Mesenteric fat pad (tissue), 1 donor: ENCODE measurements around a stretch of chr5.

- PRO-cap: no peak
These were observed 23.7 kb upstream of the ROPN1L start for GRCh38 chr5:10417825-10418501.

DNA sequence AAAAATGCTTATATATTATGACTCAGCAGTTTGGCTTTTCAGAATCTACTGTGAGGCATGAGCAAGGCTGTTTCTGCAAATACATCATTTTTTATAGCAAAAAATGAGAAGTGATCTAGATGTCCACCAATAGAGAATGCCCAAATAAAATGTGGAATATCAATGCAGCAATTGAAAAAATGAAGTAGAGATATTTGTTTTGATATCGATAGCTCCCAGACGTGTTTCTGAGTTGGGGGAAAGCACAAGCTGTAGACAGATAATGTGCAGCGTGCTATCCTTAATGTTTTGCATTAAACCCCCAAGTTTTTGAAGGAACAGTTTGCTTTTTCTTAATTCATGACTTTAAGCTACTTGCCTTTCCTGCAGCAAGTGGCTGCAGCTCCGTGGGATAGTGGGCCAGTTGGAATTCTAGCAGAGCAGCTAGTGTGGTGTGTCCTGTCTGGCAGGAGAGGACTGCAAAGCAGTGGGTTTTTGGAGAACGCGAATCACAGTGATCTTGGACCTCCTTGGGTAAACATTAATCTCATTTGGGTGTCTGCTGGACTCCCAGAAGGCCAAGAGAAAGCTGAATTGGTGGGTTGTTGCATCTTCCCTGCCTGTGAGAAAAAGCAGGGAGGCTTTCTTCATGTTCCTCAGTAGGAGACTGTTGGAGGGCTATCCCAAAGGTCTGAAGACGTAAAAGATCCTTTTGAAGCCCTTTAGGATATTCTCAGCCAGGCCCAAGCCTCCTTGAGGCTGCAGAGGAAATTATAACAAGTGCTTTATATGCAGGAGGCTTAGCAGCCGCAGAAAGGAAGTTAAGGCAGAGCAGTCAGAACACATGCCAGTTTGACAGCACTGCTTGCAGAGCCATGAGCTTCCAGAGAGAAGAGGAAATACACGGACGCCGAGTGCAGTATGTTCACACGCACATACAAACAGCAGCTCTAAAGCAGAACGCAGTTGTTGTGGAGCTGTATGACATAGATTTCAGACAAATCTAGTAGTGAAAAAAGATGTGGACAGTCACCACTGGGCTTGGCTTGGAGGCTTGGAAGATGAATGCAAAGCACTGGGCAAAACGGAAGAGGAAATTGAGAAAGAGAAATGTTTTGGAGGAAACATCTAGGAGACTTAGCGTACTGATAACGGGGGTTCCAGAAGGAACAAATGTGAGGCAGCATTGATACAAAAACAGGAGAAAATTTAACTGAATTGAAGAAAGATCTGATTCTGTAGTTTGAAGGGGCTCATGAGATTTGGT is 20.1 kb upstream of the ROPN1L start:
- PRO-cap: no peak

- PRO-cap: no peak
These were observed 43.1 kb downstream of the ROPN1L start for GRCh38 chr5:10484774-10485146.

DNA sequence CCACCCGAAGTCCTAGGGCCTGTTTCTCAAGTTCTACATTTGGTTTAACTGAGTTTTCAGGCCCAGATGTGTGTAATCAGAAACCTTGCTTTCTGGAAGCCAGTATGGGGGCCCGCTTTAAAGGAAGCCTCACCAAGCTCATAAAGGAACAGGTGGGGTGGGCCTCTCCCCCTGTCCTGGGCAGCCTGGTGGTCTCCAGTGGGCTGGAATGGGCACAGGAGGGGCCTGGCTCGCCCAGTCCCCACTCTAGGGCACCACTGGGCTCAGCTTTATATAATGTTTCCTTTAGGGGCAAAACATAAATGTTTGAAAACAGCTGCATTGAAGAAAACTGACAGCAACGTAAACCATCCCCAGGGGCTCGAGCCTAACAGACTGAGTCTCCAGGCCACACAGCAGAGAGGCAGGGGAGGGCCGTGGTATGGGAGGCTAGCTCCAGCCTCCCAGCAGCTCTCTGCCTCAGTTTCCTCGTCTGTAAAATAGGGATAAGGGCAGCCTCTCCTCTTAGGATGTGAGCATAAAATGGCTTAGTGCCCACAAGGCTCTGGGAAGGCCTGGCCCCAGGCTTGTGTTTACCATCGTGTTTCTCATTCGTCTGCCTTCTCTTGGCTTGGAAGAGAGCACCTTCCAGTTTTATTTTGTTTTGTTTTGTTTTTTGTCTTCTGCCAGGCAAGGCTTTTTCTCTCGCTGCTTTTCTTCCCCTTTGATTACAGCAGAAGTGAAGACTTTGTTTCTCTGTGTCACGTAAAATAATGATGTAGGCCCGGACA is 2.6 kb downstream of the ANKRD33B start:
- PRO-cap: no peak

GRCh38 chr5:10595231-10595765 is 31.4 kb downstream of the ANKRD33B start:
- PRO-cap: bidirectional peak, plus-strand start at chr5:10595540, minus-strand start at chr5:10595434

GRCh38 chr5:10663384-10664270 is 97.4 kb downstream of the DAP start:
- PRO-cap: no peak

DNA sequence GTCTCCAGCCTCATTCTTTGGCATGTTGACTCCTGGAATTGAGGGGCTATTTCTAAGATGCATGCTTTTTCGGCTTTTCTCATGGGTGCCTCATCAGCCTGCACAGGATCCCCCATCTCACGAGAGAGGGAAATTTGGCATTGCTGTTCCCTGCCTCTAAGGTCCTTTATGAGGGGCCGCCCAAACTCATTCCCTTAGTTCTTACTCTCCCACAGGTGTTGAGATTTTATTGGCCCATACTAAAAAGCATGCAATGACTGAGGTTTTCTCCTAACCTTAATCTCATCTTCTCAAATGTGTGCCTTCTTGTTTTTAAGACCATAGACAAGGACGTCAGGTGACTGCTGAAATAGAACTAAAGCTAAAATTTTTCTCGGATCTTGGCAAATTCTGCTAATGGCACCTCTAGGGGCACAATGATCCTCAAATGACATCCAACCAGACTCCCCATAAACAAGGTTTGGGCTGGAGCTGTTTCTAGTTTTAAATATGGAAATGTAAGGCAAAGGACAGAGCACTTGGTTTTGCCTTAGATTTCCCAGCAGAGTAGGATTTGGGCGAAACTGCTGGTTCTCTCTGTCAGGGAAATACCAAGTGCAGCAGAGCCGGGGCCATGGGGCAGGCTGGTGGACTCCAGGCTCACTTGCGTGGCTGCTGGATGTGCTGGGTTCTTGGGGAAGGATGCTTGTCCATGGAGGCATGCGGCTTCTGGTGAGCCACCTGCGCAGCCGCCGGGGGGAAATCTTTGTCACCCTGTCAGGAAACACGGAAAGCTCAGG is 80.4 kb downstream of the DAP start:
- PRO-cap: no peak

- PRO-cap: no peak
These were observed 18.1 kb downstream of the DAP start for GRCh38 chr5:10742848-10743396.

- PRO-cap: no peak
These were observed 14.4 kb downstream of the DAP start for GRCh38 chr5:10746585-10747093.

- PRO-cap: no peak
These were observed 13.0 kb downstream of the DAP start for GRCh38 chr5:10747708-10748858.

- PRO-cap: no peak
These were observed 2.1 kb downstream of the DAP start for GRCh38 chr5:10758860-10759390.

DNA sequence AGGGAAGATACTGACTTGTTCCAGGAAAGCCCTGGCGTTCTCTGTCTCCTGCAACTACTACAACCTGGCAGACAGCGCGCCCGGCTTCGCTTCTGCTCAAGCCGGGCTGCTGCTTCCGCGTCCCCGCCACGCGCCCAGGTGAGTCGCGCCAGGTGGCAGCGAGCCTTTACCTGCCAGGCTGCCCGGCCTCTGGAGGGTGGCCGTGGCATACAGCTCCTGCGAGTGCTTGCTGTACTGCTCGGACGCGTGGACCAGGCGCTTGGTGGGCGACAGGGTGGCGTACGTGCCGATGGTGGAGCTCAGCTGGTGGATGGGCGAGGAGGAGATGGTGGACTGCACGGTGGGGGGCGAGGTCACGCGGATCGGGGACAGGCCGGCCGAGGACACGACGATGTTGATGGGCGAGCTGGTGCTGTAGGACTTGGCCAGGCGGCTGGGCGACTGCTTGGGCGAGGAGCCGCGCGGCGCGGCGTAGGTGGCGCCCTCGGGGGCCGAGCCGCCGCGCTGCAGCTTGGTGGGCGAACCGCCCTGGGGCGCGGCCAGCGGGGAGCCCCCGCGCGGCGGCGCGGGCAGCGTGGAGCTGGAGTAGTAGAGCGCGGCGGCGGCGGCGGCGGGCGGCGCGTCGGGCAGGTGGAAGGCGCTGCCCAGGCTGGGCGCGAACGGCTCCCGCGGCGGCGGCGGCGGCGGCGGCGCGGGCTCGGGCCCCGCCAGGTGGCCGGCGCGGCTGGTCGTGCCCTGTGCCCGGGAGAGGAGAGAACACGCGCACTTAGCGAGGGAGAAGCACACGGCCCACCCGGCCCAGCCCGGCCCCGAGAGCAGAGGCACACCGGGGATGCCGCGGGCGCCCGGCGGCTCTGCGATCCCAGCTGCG is 519.5 kb downstream of the CTNND2 start:
- PRO-cap: no peak

DNA sequence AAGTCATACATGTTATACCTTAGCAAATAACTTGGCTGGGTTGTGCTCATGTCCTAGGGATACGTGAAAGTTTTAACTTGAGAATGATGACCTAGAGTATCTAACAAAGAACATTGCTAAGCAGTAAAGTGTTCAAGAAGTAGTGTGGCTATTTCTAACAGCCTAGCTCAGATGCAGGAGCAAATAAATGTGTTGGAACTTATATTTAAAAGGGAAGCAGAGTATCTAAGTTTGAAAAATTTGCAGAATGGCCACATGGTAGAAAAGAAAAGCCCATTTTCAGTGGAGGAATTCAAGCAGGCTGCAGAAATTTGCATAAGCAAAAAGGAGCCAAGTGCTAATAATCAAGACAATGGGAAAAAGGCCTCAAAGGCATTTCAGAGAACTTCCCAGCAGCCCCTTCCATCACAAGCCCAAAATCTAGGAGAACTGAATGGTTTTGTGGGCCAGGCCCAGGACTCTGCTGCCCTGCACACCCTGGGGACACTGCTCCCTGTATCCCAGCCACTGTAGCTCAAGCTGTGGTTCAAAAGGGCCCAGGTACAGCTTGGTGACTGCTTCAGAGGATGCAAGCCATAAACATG is 720.4 kb upstream of the CTNND2 start:
- PRO-cap: no peak

DNA sequence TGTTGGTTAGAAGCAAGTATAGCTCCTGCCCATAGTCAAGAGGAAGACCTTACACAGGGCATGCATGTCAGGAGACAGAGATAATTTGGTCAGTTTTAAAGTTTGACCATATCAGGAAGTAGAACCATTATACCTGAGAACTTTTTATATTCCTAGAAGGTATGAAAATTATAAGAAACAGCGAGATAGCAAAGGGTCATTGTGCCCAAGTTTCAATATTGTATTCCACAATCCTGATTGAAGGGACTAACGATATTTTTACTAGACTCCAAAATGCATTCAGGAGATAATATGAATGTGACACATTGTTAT is 984.1 kb upstream of the CTNND2 start:
- PRO-cap: no peak

DNA sequence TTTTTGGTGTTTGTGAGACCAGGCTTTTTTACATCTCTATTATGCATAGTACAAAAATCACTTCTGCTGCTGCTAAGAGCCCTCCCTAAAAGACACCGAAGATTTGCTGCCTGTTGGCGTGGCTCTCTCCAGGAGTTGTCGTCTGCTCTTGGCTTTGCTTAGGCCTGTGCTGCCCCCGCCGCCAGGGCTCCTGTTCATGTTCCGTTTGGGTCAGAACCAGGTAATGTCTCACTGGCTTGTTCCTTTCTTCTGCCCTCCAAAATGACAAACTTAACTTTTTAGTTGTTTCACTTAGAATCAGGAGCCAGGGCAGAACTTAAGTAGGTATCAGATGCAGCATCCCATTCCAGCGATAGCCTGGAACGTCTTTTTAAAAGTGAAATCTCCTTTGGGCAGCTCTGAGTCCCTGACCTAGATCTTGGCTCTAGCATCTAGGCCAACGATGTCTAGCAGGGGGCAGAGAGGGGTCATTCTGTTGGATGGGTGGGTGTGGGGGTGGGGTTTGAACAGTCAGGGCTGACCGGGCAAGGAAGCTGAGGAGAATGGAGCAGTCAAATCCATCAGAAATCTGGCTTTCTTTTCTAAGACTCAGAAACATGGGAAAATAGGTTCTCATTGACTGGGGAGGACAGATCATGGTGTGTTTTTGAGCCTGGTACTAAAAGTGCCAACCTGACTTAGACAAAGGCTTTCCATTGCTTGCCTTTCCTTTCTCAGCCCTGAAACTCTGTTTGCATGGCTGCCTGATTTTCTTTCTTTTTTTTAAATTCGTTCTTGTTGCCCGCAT is 2.7 kb downstream of the TRIO start:
- PRO-cap: no peak

- PRO-cap: no peak
These were observed 65.9 kb downstream of the TRIO start for GRCh38 chr5:14208930-14209573.

- PRO-cap: no peak
These were observed 106.8 kb downstream of the TRIO start for GRCh38 chr5:14249985-14250343.

- PRO-cap: no peak
These were observed 147.7 kb downstream of the TRIO start for GRCh38 chr5:14290540-14291563.

DNA sequence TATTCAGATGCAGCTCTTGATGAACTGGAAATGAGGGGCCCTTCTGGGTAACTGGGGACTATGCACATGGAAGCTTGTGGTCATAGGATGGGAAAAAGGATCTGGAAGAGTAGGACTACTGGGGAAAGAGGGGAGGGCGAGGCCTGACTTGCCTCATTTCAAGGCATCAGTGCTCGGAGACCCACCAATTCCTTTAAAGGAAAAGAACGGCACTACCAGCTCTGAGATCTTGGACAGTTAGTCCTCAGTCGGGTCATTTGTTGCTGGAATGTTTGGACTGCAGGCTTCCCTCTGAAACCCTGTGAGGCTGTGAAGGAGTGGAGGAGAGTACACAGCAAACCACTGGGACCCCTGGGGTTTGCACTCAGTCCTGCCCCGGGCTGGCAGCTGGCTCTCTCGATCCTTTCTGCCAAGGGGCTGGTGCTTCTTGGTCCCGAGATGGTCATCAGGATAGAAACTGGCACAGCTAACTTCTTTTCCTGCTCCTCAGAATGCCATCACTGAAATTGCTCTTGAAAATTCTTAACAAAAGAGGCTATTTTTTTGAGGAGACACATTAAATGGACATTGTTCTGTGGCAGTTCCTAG is 194.4 kb downstream of the TRIO start:
- PRO-cap: no peak

- PRO-cap: no peak
These were observed 200.5 kb upstream of the OTULINL start for GRCh38 chr5:14380981-14381606.